Measurements from ENCODE around the gene CMTM6.

DNA sequence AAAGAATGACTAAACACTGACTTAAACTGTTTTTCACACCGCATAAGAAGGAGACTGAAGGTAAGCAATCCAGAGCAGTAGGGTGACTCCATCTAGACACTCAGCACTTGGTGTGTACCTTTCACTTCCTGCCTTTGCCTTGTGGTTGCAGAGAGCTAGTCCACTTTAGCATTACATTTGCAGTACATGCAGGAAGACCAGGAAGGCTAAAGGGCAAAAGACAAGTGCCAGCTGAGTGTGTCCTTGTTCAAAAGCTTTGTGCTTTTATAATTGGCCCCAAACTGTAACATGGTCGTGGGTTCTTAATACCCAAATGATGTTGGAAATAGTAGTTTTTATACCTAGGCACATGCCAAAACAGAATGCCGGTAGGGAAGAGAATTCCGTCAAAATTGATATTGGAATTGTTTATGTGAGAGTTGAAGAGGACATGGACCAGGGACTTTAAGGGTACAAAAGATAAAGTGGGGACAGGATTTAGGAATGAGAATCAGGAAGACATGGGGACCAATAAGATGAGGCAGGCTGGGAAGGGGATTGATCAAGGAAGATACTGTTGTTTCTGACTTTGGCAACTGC is 234.8 kb downstream of the RBMS3 start:
- RRBS: no CpG with 5 or more reads among the region's 4 CpGs

DNA sequence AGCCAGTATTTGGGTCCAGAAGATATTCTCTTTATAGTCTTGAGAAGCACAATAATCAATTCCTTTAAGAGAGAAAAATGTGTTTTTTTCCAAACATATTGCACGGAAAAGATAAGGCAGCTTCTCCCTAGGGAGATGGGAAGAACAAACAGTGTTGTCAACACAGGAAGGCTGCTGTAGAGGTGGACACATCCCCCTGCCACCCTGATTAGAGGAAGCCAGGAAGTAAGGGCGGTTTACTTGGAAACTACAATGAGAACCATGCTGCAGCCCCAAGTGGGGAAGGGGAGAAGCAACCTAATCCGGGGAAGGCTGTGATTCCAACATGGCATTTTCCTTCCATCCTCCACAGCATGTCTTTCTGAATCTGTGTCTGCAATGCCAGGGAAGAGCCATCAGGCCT is 256.9 kb upstream of the TGFBR2 start:
- RRBS: no CpG with 5 or more reads among the region's 3 CpGs

DNA sequence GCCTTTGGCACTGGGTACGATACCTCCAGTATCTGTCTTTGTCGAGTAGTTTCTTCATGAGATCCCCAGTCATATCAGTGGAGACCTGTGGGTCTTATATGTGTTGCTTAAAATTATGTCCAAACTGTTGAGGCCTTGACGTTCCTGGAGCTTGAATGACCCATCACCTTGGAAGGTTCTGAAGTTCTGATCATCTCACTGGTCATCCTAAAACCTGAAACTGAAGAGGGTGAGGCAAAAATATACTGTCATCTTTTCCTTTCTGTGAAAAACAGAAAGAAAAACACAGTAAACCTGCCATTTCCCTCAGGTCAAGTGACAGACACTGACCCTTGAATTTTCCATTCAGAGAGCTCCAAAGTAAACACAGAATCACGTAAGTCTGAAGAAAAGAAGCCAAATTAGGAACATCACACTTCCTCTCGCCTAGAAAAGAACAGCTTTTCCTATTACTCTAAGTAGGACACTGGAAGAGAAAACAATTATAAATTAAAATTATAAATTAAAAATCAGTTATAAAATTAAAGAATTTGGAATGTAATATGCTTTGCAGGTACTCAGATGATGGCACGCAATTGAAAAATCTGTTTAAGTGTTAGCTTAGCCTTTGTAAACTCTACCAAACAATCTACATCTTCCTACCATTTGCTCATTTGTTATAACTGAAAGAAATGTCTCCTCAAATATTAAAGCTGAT is 78.7 kb upstream of the TGFBR2 start:
- RRBS: no CpG with 5 or more reads among the region's 6 CpGs

DNA sequence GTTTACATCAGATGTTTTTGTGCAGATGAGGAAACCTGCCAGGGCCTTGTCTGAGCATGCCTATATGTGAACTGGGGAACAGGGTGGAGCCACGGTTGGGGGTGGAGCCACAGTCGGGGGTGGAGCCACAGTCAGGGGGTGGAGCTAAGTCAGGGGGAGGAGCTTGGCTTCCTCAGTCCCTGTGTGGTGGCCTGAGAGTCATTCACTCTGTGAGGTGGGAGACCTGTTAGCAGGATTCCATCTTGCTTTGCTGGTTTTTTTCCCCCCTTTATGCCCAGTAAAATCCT is 57.8 kb upstream of the TGFBR2 start:
- RRBS: no CpG with 5 or more reads among the region's 2 CpGs

DNA sequence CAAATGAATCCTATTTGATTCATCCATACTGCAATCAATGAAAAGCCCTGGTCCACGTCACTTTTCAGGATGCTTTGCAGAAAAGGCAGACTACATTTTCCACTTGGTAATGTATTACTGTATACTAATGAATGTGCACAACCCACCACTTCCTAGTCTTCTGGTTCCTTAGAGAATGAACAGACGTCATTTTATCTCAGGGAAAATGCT is 53.5 kb upstream of the TGFBR2 start:
- RRBS: no CpG with 5 or more reads among the region's 2 CpGs

DNA sequence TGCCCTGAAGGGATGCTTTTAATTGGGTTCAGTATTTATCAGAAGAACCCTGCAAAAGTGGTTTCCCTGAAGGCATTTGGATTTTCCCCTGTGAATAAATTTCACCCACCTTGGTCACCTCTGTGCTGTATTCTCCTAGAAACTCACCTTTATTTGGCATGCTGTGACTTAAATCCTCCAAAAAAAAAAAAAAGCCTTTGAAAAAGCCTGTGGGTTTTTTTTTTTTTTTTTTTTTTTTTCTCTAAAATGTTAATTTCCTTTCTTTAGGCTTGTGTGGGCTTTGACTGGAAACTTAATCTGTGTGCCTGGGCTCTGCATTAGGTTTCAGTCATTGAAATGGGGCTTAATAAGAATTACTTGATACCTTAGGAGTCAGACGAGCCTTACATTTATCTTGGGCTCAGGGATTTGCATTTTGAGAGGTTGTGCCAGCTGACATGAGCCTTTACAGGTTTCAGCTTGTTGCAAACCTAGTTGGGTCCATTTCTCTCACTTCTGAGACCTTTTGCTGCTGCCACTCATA is 22.0 kb downstream of the TGFBR2 start:
- RRBS: no CpG with 5 or more reads among the region's 1 CpG

DNA sequence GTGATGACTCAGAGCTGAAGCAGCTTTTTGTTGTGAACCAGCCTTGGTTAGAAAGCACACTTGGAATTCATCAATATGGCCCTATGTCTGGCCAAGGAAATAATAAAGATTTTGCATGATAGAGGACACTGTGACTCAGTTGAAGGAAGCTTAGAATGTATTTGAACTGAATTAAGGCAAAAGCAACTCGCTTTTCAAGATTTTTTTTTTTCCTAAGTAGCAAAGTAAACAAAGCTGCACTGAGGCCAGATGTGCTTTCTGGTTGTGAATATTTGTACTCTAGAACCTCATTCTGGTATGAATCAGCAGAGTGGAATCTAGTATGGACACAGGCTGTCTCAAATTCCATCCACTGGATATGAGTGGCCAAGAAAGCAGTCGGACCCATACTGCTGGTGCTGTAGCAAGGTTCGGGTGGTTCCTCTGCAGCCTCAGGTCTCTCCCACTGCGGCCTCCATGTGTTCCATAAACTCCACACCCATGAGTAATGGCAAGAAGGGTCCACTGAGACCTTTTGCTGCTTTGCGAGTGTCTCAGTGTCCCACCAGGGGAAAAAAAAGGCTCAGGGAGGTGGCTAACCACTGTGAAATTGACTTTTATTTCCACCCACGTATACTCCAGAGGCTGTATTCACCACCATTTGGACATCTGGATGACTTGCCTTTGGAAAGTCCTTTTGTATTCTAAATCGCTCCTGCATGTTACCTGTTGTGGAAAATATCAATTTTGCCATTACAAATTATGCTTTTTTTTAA is 53.1 kb downstream of the TGFBR2 start:
- RRBS: no CpG with 5 or more reads among the region's 7 CpGs

- RRBS: no CpG with 5 or more reads among the region's 5 CpGs
These were observed 1.2 kb downstream of the STT3B start for GRCh38 chr3:31533931-31534416.

DNA sequence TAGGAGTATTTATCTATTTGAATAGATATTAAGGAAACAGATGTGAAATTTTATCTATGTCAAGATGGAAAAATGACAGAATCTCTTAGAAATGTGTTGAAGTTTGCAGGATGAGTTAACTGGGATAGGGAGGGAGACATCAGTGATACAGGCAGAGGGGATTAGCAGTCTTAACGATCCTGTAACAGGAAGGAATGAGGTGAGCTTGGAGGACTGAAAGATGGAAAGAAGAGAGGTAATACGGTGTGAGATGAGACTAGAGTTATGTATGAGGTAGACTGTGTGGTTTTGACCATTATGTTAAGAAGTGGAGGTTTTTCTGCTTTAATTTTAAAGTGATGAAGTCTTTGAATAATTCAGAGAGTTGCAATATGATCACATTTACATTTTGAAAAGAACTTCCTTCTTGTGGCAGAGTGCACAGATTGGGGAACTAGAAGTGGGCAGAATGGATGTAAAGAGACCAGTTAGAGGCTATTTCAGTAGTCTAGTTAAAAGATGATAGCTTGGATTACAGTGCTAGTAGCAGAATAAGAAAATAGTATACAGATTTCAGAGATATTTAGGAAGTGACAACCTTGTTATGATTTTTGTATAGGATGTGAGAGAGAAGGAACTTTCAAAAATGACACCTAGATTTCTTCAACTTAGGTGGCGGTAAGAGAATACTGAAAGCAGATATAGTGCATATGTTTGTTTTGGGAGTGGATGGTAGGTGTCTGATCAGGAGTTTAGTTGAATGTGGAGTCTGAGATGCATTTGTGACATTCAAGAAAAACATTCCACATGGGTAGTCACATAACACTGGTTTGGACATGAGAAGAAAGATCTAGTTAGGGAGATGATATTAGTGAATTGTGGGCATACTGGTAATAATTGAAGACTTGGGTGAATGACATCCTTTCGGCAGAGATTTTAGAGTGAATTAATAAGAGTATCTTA is 40.5 kb downstream of the STT3B start:
- RRBS: no CpG with 5 or more reads among the region's 4 CpGs

DNA sequence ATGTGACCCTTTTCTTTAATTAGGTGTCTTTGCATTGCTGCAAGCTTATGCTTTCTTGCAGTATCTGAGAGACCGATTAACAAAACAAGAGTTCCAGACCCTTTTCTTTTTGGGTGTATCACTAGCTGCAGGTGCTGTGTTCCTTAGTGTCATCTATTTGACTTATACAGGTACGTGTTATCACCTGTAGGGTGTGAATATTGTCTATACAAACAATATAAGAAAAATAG is 84.1 kb downstream of the STT3B start:
- RRBS: no CpG with 5 or more reads among the region's 2 CpGs

- RRBS: no CpG with 5 or more reads among the region's 5 CpGs
These were observed 104.1 kb downstream of the STT3B start for GRCh38 chr3:31636417-31637626.

DNA sequence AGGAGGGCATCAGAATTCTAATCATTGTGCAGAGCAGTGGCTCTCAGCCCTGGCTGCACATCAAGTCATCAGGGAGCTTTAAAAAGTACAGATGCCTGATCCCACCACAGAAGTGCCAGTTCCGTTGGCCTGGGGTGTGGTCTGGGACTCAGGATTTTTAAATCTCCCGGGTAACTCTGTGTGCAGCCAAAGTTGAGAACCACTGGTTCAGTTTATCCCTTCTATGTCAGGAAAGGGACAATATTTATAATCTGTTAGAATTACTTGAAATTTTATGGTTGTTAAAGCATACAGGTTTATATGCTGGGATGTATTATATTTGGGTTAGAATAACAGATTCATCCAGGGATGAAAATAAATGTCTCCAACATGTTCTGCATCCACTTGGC is 20.3 kb downstream of the GPD1L start:
- RRBS: no CpG with 5 or more reads among the region's 2 CpGs

- RRBS: no CpG with 5 or more reads among the region's 5 CpGs
These were observed 52.5 kb upstream of the CMTM8 start for GRCh38 chr3:32185910-32186533.

- RRBS: no CpG with 5 or more reads among the region's 10 CpGs
These were observed 37.2 kb upstream of the CMTM8 start for GRCh38 chr3:32201106-32201773.

GRCh38 chr3:32414534-32414990 is 22.9 kb downstream of the CMTM7 start:
- RRBS: no CpG with 5 or more reads among the region's 3 CpGs

- RRBS: no CpG with 5 or more reads among the region's 16 CpGs
These were observed 28.5 kb downstream of the CMTM7 start for GRCh38 chr3:32419719-32421078.

- RRBS: no CpG with 5 or more reads among the region's 3 CpGs
These were observed 31.3 kb downstream of the CMTM7 start for GRCh38 chr3:32422910-32423484.

DNA sequence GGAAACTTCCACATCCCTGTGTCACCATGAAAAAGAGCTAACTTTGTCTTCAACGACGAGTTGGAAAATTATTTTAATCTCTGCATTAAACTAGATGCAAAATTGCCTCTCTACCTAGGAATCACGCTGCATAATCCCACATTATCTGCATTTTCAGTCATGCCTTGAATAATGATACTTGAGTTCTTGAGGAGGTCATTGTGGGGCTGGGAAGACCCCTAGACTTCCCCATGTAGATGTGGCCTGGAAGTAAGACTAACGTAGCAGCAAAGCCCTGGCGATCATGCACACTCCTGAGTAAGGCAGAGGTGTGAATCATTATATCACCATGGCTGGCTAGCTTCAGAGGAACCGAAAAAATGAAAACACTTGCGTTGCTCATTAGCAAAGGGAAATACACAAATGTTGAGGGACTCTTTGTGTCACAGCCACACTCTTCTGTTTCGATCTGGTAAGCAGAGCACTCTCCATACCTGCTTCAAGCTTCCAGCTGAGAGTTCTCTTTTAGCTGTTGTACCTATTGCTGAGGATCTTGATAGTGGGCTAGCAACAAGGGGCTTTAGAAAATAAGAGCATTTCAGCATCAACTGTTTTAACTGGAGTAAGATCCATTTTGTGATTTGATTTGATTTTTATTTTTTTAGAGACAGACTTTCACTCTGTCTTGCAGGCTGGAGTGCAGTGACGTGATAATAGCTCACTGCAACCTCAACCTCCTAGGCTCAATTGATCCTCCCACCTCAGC is 47.3 kb downstream of the CMTM7 start:
- RRBS: no CpG with 5 or more reads among the region's 9 CpGs

- RRBS: no CpG with 5 or more reads among the region's 9 CpGs
These were observed 35.4 kb downstream of the CMTM6 start for GRCh38 chr3:32467341-32467593.

DNA sequence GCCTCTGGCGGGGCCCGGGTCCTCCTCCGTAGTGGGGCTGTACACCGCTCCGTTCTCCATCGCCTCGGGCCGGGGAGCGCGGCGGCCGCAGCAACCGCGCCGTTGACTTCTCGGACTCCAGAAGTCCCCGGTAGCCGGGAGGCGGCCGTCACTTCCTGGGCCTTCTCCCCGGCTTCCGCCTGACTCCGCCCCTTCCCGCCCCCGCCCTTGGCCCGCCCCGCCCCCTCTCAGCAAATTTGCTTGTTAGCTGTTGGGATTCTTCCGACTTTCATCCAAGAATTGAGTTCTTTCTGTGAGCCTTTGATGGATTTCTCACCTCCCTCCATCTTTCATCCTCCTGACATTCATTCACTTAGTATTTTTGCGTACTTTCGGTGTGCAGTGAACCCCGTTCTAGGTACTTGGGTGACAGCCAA is at the start of gene CMTM6:
TSS of gene CMTM6 (minus strand) at position 167 of the 416 bp plus-strand sequence.
- RRBS: 1% methylated on average over 16 of the region's 31 CpGs